ENCODE measurements around the gene GAD2.

- RRBS: no CpG with 5 or more reads among the region's 2 CpGs
These were observed 119.3 kb downstream of the ARHGAP21 start for GRCh38 chr10:24604127-24604948.

DNA sequence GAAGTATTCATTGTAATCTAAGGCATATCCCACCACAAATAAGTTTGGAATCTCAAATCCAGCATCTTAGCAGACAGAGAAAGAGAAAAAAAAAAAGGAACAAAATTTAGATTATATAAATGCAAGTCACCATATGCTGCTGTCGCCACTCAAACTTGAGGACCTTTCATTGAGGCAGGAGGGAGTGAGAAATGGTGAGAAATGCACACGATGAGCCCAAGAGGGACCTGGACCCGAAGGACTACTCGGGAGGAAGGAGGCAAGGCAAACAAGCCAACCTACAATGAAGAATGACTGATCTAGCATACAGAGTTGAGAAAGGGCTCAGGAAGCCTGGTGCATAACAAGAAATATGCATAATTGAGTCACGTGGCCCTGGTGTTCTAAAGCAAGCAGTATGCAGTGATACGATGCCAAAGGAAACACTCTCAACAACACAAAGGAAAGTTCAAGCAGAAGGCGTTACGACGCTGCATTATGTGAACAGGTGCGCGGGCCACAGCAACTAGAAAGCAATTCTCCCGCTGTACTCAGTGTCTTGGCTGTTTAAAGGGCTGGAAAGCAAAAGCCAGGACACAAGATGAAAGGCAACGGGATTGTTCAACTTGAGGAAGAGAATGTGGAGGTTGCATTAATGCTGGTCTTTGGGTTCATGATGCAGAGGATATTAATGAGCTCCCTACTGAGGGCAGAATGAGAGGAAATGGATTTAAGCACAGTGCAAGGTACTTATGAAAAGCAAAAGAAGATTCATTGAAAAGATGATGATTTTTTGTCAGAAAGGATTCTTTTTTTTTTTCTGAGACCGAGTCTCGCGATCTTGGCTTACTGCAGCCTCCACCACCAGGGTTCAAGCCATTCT is 100.8 kb downstream of the PRTFDC1 start:
- RRBS: no CpG with 5 or more reads among the region's 16 CpGs

DNA sequence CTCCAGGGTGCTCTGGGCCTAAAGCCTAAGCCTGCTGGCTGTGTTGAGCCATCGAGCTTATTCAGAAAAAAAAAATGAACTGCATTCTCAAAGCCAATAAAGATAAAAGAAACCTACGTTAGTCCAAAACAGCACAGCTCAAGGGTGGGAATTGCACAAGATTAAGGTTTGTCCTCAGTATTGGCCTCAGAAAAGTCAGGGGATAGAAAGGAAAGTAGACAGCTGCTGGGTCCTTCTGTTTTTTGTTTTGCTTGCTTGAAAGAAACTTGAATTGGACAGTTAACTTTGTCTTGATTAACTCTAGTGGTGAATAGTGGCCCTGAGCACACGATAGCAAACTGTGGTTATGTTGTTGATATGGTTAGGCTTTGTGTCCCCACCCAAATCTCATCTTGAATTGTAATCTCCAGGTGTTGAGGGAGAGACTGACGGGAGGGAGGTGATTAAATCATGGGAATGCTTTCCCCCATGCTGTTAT is 22.7 kb upstream of the PRTFDC1 start:
- RRBS: no CpG with 5 or more reads among the region's 4 CpGs

DNA sequence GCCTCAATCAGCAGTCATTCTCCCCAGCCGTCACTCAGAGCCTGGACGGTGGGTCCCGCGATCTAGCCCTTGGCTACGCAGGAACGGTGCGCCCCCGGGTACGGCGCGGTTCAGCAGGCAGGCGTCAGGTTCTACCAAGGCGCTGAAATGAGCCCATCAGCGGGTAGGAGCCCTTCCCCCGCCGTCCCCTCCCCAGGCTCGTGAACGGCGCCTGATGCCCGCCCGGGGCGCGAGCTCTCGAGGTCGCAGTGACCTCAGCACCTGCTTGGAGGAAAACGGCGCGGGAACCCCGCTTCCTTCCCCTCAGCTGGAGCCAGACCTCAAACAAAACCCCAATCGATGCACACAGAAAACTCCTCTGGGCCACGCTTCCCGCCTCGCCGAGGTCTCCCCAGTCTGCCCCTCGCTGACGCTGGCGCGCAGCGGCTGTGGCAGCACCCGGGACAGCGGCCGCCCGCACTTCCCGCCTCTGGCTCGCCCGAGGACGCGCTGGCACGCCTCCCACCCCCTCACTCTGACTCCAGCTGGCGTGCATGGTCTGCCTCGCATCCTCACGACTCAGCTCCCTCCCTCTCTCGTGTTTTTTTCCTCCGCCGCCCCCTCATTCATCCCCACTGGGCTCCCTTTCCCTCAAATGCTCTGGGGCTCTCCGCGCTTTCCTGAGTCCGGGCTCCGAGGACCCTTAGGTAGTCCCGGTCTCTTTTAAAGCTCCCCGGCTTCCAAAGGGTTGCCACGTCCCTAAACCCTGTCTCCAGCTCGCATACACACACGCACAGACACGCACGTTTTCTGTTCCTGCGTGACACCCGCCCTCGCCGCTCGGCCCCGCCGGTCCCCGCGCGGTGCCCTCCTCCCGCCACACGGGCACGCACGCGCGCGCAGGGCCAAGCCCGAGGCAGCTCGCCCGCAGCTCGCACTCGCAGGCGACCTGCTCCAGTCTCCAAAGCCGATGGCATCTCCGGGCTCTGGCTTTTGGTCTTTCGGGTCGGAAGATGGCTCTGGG is at the start of gene GAD2:
Gene GAD2 (plus strand): TSS at position 914 of the 1,003 bp plus-strand sequence.
- RRBS: 13% methylated on average over 3 of the region's 93 CpGs

- RRBS: no CpG with 5 or more reads among the region's 4 CpGs
These were observed 18.9 kb downstream of the APBB1IP start for GRCh38 chr10:26457091-26457422.

DNA sequence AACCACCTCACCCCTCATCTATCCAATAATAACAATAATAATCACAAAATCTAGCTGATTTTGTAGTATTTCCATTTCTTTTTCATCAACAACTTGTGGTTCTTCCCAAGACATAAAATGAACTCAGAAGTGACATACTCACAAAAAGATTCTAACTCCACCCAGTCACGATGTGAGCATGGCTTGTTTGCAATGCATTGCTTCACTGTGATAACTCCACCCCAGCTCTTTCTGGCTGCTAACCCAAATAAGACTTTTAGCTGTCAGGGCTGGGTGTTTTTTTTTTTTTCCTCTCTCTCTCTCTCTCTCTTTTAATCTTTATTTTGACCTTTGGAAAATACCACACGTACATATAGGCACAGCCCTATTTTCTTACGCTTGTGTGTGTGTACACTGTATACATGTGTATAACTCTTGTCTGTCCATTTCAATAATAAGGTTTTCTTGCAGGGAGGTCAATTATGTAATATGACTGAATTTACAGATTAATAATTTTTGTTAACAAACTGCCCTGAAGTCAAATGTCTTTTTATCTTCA is 48.9 kb downstream of the APBB1IP start:
- RRBS: no CpG with 5 or more reads among the region's 3 CpGs

DNA sequence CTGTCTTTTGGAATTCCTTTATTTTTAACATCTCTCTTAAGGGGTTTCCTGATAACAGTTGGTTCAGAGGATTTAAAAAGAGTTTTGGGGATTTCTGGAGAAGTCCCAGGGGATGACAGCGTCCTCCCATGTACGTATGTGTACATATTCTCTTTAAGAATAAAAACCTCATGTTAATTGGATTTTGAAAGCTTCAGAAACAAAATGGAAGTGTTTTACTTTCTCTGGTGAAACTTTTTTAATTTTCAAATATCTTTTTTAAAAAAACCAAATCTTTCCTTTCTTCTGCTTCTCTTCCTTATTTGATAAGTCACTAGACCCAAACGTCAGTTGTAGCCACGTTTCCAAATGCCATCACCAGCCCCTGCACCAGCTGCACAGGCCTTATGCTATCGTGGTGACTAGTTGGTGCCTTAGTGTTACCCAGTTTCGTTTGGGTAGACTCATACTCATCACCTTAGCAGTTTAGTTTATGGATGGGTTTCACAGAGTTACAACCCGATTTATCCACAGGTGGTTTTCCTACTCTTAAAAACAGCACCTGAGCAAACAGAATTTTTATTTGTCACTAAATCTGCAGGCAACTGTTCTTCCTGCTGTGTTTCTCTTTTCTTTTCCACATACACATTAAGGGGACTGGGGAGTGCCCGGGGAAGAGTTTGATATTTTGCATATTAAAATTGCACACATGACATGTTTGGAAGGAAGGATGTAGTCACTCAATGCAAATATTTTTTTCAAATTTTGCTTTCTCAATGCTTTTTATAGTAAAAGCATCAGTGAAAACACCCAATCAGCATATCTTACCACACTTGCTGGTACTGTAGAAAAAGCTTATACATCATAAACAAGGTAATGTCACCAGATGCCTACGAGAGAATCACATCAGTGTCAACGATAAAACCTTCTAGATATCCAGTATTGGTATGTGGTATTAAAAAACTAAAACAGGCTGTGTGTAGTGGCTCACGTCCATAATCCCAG is 41.6 kb downstream of the PDSS1 start:
- RRBS: no CpG with 5 or more reads among the region's 11 CpGs

GRCh38 chr10:27414007-27414719 is 89.9 kb upstream of the RAB18 start:
- RRBS: 32% methylated on average over 11 of the region's 35 CpGs

DNA sequence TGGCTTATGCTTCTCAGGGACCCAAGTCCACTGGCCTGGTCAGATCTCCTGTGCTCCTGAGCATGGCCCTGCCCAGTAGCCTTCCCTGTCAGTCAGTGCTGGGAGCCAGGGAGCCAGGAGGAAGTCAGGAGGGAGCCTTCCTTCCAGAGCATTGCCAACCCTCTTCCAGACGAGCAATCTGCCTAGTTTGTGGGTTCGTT is 76.0 kb upstream of the MPP7 start:
- RRBS: no CpG with 5 or more reads among the region's 2 CpGs

DNA sequence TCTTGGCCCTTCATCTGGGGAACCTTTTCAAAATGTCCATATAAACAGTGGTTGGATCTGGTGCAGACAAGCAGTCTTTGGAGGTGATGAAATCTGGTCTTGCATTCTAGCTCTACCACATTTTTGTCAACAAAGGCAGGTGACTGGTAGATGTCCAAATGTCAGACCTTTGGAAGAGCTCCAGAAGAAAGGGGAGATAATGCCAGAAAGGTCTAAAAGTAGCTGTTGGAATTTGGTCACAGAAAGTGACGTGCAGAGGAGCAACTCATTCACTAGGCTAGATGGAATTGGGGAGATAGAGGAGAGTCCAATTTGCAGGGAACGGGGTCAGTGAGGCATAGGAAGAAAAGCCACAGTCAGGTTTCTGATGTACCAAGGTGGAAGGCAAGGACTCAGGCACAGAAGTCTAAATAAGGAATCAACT is 36.4 kb upstream of the WAC start:
- RRBS: no CpG with 5 or more reads among the region's 2 CpGs

- RRBS: no CpG with 5 or more reads among the region's 4 CpGs
These were observed 33.1 kb downstream of the BAMBI start for GRCh38 chr10:28710321-28710899.

DNA sequence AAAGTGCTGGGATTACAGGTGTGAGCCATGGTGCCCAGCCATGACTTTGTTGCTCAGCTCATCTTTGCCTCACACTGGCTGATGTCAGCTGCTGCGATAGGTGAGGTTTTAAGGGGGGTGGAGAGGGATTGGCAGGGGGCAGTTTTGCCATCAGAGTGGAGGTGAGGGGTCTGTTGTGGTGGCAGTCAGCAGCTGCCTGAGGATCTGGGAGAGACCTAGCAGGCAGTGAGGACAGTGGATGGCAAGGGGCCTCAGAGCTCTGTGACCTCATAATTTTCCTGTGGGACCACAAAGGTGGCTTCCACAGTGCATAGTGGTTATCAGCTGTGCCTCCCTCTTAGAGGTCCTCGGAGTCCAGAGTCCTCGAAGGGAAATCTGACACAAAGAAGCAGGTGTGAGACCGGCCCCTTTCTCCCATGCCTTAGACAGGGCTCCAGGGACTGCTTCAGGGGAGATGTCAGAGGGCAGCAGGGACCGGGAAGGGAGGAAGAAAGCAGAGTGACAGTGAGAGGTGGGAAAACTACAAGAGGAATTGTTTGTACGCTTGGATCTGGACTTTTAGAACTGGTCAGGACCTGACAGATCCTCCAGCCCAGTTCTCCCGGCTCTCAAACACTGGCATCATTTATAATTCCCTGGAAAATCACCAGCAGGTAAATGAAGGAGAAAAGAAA is 66.2 kb downstream of the BAMBI start:
- RRBS: 58% methylated on average over 2 of the region's 7 CpGs

DNA sequence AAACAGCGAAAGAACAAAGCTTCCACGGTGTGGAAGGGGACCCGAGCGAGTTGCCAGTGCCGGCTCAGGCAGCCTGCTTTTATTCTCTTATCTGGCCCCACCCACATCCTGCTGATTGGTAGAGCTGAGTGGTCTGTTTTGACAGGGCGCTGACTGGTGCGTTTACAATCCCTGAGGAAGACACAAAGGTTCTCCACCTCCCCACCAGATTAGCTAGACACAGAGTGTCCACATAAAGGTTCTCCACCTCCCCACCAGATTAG is 218.7 kb downstream of the BAMBI start:
- RRBS: no CpG with 5 or more reads among the region's 7 CpGs

DNA sequence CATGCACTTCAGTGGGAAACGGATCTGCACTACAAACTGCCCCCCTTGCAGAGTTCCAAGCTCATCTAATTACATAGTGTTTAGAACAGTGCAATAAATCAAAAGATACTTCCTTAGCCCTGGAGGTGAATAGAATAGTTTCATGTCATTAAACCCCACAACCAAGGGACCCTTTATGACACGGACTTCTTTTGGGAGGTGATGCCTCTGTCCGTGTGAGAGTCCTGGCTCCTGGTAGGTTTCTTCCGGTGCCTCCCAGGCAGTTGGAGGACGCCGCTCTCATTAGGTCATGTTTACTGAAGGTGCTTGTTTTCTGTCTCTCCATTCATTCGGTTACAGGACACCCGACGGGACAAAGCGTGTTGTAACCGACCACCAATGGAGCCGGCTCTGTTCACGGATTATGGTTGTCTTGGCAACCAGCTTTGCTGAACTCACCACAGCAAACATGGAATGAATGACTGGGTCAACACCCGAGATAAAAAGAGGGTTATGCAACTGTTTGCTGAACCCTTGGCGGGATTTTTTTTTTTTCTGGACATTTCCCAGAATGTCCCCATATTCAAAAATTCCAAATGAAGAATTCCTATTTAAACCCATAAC is 262.4 kb downstream of the BAMBI start:
- RRBS: no CpG with 5 or more reads among the region's 15 CpGs

DNA sequence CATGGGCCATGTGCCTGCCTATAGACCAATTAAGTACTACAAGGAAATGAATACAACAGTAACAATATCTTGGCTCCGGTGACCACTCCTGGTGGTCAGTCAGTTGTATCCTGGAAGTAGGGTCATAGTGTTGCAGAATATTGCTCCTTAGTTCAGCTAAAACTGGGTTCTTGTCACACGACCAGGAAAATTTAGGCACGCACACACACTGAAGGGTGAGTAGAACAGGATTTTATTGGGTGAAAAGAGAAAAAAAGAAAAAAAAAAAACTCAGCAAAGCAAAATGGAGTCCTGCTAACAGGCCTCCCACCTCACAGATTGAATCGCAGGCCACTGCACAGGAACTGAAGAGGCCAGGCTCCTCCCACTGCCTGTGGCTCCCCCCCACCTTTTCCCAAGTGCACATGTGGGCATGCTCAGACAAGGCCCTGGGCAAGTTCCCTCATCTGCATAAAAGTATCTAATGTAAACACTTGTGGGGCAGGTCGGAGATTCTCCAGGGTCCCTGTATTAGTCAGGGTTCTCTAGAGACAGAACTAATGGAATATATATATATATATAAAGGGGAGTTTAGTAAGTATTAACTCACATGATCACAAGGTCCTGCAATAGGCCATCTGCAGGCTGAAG is 155.2 kb downstream of the LYZL1 start:
- RRBS: no CpG with 5 or more reads among the region's 5 CpGs

DNA sequence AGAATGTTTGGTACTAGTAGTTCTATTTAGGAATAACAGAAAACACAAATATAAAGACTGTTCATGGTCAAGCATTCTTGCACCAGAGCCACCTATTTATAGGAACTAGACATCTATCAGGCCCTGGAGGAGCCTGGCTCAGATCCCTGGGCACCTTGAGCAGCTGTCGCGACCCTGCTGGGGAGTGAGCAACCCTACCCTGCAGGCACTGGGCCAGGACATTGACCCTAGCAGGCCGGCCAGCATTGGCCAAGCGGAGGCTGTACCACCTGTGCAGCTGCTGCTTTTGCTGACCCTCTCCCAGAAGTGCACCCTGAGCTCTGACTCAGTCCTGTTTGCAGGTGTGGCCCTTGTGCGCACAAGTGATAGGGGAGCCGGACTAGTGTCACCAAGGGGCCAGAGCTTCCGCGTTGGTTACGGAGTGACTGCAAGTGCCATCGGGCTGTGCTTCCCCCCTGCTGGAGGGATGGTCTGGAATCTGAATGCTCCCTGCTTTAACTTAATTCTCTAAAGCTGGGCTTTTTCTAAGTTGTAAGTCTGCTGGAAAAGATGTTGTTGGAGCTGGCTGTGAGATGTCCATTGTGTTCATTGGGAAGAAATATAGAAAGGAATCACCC is 157.4 kb downstream of the SVIL start:
- RRBS: no CpG with 5 or more reads among the region's 10 CpGs

- RRBS: no CpG with 5 or more reads among the region's 13 CpGs
These were observed 94.3 kb downstream of the SVIL start for GRCh38 chr10:29540235-29541063.

DNA sequence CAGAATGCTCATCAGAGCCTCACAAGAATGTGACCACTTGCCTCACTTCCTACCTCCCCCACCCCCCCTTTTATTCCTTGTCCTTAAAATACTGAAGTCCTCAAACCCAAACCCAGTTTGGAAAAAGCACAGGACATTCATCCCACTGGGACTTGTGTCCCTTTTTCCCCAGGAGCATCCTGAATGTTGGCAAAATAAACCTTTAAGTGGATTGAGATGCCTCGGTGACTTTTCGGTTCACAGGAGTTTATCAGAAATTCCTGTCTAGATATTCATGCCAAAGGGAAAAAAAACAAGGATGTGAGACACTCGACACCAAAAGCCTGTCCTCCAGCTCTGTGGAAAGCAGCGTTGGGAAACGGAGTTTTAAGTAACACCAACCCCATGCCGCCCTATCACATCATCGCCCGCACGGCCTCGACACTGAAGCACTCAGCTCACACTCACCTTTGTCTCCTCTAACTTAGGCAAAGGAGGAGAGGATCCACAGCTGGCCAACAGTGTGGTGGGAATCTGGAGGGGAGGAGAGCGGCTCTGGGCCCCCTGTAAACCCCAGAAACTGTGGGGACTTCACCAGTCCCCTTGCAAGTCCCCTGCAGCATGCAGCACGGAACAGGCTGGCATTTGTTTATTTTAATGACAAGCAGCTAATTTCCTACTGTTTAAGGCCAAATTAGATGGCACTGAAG is 45.8 kb downstream of the SVIL start:
- RRBS: no CpG with 5 or more reads among the region's 12 CpGs

GRCh38 chr10:29601808-29602399 is 32.9 kb downstream of the SVIL start:
- RRBS: no CpG with 5 or more reads among the region's 6 CpGs

DNA sequence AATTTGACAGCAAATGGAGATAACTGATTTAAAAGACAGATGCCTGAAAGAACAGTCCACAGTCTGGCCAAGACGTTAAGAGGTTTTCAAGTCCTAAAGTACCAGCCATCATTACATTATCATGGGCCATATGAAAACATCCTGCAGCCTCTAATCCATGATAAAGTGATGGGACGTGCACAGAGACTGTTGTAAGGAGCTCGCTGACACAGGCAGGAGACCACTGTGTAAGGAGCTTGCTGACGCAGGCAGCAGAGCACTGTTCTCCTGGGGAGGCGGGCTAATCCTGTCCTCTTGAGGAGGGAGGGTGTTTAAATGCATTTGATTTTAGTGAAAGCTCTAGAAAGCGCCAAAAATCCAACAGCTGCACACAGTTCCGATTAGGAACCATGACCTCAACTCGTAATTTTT is 16.9 kb downstream of the SVIL start:
- RRBS: no CpG with 5 or more reads among the region's 8 CpGs